ENCODE results near the genes NUP43 and LRP11.

DNA sequence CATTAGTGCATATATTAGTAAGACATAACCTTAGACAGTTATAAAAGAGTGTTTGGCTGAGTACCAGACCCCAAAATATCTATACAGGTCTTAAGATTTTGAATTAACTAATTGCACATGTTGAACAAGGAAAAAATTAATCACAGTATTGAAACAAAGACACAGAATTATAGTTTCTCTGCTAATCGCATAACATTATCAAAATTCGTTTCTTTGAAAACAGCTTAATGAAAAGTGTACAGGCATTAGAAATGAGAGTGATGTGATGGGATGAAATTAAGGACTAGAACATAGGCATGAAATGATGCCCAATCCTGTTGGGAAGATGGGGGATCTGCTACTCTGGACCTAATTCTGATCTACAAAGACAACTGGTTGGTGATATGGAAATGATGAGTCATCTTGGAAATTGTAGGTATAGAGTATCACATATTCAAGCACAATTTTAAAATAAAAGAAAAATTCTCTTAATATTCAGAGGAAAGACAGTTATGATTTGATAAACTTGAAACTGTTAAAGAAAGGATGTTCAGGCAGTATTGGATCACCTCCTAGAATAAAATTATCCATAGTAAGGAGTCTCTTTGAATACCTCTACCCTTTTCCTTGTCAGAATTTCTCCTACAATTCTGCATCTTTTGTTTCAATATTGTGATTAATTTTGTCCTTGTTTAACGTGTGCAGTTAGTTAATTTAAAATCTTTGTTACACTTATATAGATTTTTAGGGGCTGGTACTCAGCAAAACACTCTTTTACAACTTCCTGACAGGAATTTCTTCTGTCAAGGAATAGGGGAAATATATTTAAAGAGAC, 43.0 kb downstream of the STXBP5 start:
- PRO-cap: no peak

GRCh38 chr6:147250262-147251470, 46.4 kb downstream of the STXBP5 start:
- PRO-cap: no peak

DNA sequence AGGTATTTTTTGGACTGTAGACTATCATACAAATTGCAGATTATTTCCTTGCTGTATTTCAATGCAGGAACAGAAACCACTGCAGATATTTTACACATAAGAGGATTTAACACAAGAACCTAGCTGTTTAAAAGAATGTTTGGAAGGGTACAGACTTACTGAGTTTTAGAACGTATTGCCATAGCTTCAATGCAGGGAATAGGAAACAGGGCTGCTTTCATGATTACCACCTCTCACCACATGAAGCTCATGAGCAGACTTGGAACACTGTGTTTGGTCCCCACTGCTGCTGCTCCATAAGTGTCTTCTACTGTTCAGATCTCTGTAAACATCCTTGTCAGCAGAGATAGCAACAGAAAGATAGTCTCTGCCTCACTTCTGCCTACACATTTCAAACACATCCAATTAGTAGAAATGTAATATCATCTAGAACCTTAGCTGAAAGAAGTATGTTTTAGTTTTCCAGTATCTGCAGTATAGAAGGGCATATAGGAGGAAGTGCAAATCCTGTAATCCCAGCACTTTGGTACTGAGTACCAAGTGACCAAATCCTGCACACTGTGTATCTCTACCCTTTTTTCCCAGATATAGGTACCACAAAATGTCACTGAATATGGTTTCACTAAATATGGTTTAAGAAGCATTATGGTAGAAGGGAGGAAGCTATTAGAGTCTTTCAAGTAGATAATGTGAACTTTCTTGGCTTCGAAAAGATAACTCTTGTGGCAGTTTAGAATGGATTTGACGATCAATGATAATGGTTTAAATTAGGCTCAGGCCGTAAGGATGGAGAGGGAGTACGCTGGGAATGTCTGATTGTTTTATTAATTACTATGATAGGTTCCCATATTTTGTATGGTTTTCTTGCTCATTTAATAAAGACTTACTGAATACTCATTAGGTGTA, 52.0 kb downstream of the STXBP5 start:
- PRO-cap: no peak

DNA sequence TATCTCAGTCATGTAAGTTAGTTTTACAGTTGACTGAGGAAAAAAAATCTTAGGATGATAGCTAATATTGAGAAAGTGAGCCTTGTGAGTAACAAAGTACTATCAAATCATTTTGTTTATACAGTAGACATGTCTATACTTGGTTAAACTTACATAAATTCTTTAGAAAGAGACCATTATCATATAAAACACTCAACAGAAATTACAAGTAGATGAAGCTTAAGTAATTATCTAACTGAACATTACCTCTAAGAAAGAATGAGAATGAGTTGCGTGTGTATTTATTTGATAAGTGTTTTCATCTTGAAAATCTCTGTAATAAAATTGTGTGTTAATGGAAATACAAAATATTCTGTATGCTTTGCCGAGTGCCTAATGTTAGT, 55.0 kb downstream of the STXBP5 start:
- PRO-cap: no peak

DNA sequence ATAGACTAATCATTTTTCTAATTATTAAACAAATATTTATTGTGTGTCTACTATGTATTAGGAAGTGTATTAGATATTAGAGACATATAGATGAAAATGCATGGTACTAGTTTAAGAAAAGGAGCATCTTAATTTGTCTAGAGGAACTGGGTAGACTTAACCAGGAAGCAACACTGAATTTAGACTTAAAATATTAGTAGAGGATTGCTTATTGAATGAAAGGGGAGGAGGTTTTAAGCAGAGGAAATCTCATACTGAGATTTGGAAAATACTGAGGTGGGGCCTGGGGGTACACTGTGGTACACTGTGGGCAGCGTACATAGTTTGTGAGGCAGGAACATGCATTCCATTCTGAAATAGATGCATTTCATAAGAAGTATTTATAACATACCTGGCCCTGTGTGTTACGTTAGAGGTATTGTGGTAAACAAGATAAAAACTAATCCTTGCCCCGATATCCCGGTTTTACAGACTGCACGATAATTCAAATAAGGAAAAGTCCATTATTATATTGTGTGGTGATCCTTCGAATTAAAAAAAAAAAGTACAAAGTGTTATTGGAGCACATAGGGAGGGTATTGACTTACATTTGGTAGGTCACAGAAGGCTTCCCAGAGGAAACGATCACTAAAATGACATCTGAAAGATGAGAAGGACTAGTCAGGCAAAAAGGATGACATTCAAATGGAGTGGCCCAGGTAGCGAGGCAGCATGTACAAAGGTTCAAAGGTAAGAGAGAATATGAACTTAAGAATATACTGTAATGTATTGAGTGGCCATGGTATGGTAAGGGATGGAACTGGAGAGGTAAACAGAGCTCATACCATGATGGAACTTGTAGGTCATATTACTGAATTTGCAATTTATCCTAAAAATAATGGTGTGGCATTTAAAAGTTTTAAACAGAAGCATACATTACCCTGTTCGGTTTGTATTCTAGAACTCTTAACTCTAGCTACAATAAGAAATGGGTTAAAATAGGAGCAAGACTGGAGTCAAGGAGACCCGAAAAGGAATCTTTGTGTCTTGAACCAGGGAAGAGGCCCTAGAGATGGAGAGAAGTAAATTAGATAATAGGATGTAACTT, 61.5 kb downstream of the STXBP5 start:
- PRO-cap: no peak

- PRO-cap: no peak
Observed at GRCh38 chr6:147306355-147307442, 102.5 kb downstream of the STXBP5 start.

DNA sequence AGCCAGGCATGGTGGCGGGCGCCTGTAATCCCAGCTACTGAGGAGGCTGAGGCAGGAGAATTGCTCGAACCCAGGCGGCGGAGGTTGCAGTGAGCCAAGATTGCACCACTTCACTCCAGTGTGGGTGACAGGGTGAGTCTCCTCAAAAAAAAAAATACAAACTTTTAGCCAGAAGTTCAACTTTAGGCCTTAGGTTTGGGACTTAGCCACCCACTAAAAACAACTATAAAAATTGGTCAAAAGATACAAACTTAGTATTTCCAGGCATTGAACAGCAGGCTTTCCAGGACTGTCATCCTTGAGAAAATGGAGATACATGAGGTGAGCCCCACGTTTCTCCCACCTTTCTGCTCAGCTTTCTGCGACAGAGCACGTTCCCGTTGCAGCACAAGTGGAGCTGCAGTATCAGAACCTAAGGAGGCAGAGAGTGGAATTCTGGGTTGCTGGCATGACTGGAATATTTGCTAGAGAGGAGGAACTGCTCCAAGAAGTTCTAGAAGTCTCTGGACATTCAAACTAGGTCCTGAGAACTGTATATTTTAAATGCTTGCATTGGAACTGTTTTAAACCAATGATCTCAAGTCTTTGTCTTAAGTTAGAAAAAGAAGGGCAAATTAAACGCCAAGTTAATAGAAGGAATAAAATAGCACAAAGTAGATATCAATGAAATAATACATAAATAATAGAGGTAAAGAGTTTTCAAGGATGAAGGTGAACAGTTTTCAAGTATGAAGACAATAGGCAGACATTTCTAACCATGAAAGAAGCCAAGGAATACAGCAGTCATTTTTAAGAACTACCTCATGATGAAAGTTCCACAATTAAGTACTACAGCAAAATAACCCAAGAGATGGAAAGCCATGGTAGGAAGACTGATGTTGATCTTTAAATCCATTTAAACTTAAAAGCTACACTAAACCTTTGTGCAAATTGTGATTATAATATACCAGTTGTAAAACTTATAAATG, 142.7 kb downstream of the STXBP5 start:
- PRO-cap: no peak

DNA sequence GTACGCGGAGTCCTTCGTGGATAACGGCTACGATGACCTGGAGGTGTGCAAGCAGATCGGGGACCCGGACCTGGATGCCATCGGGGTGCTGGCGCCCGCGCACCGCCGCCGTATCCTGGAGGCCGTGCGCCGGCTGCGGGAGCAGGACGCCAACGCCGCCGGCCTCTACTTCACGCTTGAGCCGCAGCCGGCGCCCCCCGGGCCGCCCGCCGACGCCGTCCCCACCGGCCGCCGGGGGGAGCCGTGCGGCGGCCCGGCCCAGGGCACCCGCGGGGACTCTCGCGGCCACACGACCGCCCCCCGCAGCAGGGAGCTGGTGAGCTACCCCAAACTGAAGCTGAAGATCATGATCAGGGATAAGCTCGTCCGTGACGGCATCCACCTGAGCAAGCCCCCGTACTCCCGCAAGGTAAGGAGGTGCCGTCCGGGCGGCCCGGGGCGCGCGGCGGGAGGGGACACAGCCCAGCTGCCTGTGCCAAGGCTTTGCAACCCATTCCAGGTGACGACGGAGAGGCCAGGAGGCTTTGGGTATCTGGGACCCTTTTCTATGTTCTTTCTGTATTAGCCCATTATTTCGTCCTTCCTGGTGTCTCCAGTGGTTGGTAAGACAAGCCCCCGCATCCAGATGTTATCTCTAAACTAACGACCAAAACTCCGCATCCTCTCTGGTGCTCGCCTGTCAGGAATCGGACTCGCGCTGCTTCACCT, 643 bp downstream of the SAMD5 start:
- PRO-cap: no peak

- PRO-cap: no peak
Observed at GRCh38 chr6:148441095-148441931, 98.7 kb downstream of the SASH1 start.

DNA sequence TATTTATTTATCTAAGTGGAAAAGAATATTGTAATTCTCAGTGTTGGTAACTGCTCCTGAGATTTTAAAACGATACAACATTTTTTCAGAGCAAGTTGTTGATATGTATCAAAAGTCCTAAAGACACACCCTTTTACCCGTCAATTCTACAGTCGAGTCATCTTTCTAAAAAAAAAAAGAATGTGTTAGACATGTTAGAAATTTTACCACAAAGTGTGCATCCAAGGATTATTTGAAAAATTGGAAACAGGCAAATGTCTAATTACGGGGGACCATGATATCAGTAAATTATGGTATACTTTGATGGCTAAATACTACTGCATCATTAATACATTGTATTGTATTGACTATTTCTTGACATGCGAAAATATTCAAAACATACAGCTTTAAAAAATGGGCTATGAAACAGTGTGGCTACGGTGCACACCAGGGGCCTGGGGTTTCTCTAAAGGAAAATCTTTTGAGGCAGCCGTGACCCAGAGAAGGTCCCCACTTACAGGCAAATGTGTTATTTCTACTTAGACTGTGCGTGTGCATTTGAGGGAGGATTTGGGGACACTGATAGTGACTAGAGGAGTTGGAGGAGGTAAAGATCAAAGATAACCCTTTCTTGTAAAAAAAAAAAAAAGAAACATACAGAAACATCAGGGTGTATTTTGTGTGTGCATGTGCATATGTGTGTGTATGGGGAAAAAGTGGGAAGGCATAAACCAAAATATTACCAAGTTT, 160.7 kb downstream of the SASH1 start:
- PRO-cap: no peak

- PRO-cap: no peak
Observed at GRCh38 chr6:148524738-148525420, 182.2 kb downstream of the SASH1 start.

DNA sequence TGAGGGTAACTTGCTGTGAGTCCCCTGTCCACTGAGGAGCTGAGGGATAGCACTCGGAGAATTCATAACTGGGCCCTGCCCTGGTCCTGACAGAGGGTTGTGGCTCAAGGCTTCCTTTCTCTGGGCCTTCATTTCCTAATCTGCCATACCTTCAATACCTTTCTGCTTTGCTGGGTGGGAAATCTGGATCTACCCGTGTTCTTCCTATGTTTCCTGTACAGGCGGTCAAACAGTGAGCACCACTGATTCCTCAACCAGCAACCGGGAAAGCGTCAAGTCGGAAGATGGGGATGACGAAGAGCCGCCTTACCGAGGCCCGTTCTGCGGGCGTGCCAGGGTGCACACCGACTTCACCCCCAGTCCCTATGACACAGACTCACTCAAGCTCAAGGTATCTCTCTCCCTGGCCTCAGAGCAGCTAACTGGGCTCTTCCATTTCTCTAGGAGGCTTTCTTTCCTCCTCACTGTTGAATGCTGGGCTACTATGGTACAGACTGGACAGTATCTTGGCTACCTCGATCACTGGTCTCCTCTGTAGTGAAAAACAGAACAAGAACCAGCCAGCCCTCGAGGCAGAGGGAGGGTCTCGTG, 190.0 kb downstream of the SASH1 start:
- PRO-cap: no peak

GRCh38 chr6:148747161-148748250, 676 bp downstream of the UST start:
- PRO-cap: no peak

GRCh38 chr6:149366270-149366962, 33.6 kb upstream of the SUMO4 start:
- PRO-cap: no peak

DNA sequence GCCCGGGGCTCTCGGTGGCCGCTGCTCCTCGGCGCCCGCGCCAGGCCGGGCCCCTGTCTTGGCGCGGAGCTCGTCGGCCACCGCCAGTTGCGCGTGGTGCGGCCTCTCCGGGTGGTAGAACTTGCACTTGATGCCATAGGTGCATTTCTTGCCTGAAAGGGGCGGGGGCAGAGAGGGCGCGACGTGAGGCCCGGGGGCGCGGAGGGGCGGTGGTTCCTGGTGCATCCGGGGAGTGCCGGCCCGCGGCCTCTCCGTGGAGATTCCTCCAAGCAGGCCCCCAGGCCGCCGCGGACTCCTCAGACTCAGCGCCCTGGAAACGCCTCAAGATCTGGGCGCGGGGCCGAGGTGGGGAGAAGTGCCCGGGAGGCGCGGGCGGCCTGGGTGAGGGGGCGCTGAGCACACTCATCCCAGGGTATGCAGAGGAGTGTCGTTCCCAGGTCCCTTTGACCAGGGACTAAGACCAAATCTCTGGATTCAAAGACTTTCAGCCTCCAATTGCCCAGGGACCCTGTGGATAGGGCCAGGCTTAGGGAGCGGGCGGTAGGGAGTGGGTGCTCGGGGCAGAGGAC, 33.4 kb downstream of the ZC3H12D start:
- PRO-cap: no peak

DNA sequence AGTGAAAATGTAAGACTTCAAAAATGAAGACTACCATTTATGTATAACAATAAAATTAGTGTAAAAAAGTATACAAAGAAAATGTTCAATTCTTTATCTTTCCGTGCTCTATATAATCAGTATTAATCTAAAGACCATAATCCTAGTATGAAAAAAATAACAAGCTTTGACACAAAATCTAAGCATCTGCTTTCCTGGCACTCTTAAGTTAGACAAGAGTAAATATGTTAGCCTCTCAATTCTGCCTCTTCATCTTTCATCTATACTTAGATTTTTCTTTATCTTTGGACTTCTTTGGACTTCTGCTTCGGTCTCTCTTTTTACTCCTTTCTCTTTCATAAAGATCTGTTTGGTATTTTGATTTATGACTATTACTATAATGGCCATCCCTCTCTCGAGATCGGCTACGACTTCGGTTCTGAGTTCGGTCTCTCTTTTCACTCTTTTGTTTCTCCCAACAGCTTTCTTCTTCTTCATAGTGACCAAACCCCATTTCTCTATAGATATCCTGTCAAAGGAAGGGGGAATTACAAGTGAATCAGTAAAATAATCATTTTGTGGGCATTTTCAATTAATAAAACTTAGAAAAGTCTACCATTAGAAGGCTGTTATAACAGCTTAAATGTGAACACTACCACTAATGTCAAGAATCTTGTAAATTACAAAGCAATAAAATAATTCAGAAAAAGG, 20.5 kb upstream of the ZC3H12D start:
- PRO-cap: no peak

GRCh38 chr6:149745696-149746902, at the start of gene NUP43:
TSS of gene NUP43 (minus strand) at chr6:149746529.
- PRO-cap: bidirectional peak, plus-strand start at chr6:149746620, minus-strand start at chr6:149746562

DNA sequence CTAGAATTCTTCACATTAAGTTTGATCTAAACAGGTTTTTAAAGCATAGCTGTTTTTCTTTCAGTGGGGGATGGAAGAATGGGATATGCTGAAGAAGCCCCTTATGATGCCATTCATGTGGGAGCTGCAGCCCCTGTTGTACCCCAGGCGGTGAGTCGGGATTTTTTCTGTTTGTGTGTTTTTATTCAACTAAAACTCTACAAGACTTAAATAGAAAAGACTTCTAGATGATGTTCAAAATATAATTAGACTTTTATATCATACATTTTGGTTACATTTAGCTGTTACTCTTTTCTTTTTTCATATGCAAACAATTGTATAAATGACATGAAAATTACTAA, 46.8 kb downstream of the PCMT1 start:
- PRO-cap: no peak

DNA sequence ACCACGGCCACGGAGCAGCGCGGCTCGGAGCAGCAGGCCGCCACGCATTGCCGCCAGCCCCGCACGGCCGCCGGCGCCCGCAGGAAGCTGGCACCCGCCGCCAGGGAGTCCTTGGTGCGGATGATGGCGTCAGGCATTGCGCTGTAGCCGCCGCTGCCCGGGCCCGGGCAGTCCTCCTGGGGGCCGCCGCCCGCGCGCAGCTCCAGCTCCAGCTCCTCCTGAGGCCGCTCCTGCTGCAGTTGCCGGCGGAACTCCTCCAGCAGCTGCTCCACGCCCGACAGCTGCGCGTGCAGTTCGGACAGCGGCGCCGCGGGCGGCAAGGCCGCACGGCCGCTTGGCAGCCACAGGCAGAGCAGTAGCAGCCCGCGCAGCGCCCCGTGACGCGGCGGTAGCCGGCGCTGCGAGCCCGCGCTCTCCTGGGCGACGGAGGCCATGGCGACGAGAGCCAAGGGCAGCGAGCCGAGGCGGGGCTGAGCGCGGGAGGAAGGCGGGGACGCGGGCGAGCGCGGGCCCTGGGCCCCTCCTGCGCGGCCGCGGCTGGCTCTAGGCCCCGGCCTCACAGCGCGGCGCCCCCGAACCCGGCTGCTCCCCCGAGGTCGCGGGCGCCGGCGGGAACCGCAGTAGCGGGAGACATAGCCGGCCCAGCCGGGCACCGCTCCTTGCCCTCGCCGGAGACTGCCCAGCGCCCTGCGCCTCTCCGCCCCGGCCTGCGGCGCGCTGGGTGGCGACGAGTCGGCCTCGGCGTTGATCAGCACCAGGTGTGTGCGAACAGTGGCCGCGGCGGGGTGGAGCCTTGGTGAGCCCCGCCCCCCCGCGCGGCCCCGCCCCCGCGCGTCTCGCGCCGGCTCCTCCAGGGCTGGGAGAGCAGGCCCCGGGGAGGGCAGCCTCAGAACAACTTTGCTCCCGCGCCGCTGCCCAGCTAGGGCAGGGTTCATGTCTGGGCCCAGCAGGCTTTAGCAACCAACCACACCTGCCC, at the start of gene LRP11:
Gene LRP11 (minus strand): TSS at position 773 of the 976 bp plus-strand sequence.
- PRO-cap: unidirectional peak, plus-strand start at position 170 of the sequence; bidirectional peak, plus-strand start at position 889 of the sequence, minus-strand start at position 773 of the sequence

DNA sequence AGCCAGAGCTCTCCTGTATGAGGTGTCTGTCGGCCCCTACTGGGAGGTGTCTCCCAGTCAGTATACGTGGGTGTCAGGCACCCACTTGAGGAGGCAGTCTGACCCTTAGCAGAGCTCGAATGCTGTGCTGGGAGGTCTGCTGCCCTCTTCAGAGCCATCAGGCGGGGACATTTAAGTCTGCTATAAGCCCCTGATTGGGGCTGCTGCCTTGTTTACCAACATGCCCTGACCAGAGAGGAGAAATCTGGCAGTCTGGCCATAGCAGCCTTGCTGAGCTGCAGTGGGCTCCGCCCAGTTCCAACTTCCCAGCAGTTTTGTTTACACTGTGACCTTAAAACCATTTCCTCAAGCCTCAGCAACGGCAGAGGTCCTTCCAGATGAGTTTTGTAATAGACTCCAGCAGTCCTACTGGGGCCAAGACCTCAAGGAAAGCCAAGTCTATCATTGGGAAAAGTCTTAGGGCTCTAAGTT, 2.7 kb downstream of the RAET1E start:
- PRO-cap: no peak

Data from right cardiac atrium (tissue), 1 donor.